WTC11 (cell line): ENCODE measurements around the gene RNF8.

DNA sequence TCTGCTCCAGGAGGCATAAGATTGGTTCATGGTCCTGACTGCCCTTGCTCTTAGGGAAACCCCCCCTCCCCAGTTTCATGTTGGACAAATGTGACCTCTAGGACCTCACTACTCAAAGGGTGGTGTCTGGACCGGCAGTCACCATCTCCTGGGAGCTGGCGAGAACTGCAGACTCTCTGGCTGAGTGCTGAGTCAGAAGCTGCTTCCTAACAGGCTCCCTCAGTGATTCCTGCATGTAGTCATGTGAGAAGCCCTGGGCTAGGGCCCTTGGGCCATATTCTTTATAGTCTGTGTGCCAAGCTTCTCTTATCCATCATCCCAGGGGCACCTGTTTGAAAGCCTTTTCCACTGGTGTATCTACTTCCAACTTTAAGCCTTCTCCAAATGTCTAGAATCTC lies 13.5 kb upstream of the CPNE5 start:
- PRO-cap, result no peak

GRCh38 chr6:36975922-36976125 lies 10.2 kb downstream of the MTCH1 start:
- PRO-cap, result no peak

GRCh38 chr6:36977874-36978287 lies 8.1 kb downstream of the MTCH1 start:
- PRO-cap, result no peak

DNA sequence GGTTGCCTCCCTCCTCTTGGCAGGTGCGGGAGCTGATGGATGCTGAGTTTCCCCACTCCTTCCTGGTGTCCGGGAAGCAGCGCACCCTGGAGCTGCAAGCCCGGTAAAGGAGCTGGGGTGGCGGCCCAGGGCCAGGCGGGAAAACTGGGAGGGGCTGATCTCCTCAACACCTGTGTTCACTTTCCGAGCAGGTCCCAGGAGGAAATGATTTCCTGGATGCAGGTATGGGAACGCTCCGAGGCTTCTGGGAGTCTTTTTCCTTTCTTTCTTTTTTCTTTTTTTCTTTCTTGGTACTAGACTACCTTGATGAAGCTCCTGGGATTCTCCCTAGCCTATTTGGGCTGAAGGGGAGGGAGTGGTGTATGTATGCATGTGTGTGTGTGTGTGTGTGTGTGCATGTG lies 15.1 kb downstream of the FGD2 start:
- PRO-cap, result no peak

DNA sequence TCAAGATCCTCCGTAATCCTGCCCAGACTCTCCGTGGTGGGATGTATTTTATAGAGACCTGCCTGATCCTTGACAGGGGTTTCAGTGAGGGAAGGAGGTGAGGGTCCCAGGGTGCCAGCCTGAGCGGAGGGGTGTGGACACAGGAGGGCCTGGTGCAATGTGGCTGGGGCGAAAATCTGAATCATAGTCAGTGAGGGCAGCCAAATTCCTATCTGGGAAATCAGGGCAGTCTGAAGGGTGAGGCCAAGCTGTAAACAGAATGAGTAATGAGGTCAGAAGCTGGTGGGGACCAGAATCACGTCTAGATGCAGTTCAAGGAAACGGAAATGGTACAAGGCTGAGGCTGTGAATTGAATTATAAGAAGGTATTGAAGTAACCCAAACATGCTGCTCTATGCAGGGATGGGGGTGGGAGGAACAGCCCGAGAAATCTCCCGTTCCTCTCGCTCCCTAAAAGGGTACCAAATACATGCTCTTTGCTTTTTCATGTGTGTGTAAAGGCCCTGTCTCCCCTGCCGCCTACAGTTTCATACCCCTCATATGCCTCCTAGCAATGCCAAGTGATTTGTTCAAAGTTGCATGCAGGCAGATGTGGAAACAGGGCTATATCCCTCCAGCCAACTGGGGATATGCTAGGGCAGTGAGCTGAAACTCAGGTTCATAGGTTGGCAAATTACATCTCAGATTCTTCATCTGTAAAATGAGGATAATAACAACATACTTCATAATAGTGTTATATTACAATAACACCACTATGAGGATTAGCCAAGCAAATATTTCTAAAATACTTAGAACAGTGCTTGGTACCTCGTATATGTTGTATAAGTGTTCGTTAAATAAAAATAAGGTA lies 35.2 kb upstream of the PIM1 start:
- PRO-cap, result no peak

DNA sequence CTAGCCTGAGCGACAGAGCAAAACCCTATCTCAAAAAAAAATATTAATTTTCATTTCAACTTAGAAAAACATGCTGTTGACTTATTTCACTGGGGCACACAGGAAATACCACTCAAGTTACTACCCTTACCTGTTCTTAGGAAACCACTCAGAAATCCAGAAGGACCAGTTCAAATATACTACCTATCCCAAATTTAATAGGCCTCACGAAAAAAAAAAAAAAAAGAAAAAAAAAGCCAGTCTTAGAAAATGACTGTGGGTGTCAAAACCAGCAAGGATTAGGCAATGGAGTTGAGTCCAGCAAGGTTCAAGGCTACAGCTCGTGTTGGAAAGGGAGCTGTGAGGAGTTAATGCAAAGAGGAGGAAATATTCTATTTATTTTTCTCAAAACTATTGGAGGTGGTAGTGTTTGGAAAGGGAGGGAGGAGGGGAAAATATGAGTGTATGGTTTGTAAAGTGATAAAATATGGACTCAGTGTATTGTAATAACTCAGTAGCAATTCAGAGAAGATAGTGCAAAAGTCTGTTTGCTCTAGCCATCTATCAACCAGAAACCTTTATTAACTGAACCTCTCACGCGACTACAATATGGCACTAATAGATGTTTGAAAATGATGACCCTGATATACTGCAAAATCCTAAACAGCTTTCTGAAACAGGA lies 33.7 kb upstream of the PIM1 start:
- PRO-cap, result no peak

GRCh38 chr6:37155272-37155782 lies 14.6 kb upstream of the PIM1 start:
- PRO-cap, result no peak

GRCh38 chr6:37174288-37175590 lies 4.8 kb downstream of the PIM1 start:
- PRO-cap, result no peak

DNA sequence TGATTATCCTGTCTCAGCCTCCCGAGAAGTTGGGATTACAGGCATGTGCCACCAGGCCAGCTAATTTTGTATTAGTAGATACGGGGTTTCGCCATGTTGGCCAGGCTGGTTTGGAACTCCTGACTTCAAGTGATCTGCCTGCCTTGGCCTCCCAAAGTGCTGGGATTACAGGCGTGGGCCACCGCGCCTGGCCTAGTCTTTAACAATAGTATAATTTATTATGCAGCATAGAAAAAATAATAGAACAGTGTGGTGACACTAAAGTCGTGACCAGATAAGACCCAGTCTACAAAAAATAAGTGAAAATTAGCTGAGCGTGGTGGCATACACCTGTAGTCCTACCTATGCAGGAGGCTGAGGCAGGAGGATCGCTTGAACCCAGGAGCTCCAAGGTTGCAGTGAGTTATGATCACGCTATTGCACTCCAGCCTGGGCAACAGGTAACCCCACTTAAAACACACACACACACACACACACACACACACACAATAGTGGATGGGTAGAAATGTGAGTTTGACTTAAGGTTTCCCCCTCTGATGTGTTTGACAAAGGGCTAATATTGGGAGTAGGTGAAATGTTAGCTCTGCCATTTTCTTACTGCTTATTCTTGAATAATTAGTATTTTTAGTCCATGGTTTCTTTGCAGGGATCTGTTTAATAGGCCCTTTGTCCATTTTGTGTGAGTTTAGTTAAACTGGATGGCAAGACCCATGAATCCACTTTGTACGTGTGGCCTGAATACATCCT lies 6.6 kb downstream of the PIM1 start:
- PRO-cap, result no peak

GRCh38 chr6:37187111-37187817 lies 17.3 kb downstream of the PIM1 start:
- PRO-cap, result no peak

DNA sequence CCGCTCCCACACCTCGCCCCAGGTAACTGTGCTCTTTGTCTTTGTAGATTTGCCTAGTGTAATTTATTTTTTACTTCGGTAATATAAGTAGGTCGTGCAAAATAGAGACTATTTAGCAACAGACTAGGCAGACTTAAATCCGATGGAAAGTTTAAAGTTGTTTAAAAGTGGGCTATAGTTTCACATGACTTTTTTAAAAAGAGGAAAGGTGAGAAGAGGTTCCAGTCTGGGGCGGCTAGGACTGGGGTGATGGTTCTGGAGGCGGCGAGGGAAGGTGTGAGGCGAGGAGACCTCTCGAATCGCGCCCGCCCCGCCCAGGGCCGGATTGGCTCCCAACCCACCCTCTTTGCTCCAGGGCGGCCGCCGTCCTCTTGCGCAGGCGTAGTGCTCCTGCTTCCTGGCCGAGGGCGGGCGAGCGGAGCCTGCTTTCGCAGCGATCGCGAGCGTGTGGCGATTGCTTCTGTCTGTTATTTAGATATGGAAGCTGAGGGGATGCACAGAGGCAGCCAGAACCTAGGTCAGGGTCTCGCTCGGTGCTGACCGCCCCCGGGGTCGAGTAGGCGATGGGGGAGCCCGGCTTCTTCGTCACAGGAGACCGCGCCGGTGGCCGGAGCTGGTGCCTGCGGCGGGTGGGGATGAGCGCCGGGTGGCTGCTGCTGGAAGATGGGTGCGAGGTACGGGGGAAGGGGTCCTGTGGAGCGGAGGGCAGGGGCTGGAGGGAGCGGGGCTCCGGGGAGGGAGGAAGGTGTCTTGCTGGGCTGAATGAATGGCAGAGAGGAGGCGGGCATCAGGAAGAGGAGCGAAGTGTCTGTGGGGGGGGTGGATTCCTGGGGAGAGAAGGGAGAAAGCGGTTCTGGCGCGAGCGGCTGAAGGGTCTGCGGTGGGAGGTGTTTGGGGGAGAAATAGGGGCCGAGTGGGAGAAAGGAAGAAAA lies at the start of gene RNF8:
Gene RNF8, plus strand, starts transcription at position 382 of the 932 bp plus-strand sequence.
- PRO-cap, result bidirectional peak, plus-strand start at position 474 of the sequence, minus-strand start at position 278 of the sequence; bidirectional peak, plus-strand start at position 772 of the sequence, minus-strand start at position 768 of the sequence

DNA sequence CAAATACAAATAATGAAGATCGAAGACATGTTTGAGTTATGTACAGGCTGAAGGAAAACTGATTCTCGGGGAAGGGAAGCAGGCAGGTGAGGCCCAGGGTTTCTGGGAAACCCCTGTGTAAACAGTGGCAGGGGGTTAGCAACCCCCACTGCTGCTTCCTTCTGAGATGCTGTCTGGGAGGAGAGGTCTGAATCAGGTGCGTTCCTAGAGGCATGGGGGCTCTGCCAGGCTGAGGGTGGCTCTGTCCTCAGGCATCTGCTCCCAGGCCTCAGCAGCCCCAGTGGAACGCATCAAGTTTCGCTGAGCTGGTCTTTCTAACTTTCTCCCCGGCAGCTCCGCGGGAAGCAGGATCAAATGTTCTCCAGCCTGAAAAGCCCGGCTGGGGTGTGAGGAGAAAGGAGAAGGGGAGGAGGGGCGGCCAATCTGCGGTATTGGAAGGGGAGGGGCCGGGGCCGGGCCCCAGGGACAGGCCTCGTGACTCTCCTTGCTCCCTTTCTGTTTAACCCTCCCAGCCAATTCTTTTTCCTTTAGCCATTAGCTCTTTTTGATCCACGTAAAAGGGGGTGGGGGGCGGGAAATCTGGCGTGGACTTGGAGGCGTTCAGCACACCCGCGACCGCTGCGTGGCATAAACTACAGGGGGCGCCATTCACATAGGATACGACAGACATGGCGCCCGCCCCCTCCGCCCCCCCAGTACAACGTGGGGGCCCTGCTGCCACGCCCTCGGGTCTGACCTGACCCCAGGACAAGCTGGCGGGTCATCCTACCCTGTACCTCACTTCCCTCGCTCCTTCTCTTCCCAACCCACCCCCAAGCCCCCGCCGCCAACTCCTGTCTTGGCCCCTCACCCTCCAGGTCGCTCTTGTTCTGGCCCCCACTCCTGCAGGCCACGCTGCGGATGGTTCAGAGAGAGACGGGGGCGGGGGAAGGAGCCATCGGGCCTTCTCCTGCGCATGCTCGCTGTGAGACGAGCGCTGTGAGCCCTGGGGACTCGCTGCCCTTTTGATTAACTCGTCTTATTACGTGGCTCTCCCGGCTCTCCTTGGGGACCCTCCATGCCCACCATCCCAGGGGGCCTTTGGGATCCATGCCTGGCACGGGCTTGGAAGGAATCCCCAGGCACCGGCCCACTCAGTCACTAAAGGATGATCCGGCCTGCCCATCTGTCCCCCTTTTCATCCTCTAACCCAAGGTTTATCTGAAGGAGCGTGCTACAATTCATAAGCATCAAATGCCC lies 7.7 kb upstream of the MDGA1 start:
- PRO-cap, result bidirectional peak, plus-strand start at position 421 of the sequence, minus-strand start at position 289 of the sequence; bidirectional peak, plus-strand start at position 720 of the sequence, minus-strand start at position 670 of the sequence; bidirectional peak, plus-strand start at position 967 of the sequence, minus-strand start at position 871 of the sequence

DNA sequence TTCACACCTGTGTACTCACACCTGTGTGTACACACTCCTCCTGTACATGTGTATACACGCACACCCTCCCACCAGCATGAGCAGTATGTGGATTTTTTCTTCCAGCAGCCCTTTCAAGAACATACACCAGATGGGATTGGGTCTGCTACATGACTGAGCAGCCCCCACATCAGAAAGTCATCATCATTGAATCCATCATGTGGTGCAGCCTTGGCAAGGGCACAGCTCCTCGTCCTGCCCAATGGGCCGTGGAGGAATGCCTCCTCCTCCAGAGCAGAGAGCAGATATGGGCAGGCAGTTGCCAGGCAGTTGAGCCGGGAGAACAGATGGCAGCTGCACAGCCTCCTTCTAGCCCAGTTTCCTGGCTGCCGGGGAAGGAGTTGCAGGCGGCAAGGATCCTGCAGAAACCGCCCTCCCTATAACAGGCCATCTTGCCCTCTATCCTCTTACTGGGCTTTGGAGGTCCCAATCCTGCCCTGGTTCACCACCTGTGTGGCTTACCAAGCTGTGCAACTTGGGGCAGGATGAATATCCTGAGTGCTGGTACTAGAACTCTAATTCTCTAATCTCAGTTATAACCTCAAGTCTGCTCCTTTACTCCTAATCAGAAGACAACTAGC lies 11.9 kb upstream of the ZFAND3 start:
- PRO-cap, result no peak

DNA sequence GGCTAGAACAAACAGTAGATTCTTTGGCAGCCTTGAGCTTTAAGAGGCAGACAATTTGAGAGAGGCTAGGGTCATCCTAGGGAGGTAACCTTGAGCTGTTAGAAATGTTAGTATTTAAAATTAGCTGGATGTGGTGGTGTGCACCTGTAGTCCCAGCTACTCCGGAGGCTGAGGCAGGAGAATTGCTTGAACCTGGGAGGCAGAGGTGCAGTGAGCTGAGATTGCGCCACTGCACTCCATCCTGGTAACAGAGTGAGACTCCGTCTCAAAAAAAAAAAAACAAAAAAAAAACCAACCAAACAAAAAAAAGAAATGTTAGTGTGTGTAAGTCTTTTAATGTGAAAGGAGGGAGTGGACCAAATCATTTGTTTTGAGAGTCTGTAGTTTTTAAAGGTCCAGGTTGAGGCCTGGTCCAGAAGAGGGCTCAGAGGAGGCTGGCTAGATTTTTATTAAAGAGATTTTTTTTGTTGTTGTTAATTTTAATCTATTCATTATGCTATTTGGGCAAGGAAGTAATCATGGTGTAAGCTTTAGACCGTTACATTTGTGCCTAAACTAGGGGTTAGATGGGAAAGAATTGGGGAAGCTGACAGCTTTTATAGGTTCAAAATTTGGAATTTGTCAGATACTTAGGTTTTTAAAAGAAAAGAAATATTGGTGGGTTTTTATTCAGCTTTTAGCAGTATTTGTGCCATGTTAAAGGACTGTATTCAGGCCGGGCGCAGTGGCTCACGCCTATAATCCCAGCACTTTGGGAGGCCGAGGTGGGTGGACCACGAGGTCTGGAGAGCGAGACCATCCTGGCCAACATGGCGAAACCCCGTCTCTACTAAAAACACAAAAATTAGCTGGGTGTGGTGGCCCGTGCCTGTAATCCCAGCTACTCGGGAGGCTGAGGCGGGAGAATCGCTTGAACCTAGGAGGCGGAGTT lies 112.0 kb downstream of the ZFAND3 start:
- PRO-cap, result no peak

- PRO-cap, result no peak
Measured at GRCh38 chr6:38050711-38051053, 231.2 kb downstream of the ZFAND3 start.

DNA sequence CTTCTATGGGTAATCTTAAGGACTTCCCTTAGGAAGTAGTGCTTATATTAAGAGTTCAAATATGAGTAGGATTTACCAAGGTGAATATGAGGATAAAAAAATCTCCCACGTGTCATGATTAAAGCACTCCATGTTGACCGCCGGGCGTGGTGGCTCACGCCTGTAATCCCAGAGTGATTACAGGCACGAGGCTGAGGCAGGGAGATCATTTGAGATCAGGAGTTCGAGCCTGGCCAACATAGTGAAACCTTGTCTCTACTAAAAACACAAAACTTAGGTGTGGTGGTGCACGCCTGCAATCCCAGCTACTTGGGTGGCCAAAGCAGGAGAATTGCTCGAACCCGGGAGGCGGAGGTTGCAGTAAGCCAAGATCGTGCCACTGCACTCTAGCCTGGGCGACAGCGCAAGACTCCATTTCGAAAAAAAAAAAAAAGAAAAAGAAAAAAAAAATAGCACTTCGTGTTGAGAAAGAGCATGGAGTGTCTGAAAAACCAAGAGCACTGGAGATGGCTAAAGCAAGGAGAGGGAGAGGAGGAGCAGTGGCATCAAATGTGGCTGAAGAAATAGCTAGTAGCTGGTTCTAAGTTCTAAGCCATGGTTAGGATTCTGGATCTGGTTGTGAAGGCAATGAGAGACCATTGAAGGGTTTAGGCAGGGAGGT lies 233.2 kb downstream of the ZFAND3 start:
- PRO-cap, result no peak

GRCh38 chr6:38148313-38148743 lies 328.8 kb downstream of the ZFAND3 start:
- PRO-cap, result no peak

DNA sequence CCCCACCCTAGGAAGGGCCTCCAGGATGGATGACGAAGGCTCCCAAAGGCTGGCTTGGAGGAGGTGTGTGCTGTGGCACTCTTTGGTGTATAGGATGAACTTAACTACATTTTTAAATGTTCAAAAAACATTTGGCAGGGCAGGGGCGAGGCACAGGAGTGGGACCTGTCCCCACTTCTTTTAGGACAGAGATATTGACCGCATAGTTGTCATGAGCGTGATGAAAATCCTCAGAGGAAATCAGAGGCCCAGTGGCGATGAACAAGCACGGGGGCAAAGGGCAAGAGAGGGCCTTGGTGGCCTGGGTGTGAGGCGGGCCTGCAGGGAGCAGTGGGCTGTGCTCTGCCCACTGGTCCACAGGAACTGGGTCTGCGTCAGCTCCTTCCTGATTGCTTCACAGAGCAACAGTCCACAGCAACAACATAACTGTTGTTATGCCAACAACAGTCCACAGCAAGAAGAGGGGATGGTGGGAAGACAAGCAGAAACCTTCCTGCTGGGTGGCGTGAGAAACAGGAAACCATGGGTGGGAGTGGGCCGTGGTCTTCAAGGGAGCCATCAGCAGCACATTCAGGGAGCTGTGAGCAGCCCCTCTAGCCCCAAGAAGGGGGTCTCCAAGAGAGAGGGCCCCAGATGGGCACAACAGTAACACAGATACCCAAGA lies 335.6 kb downstream of the ZFAND3 start:
- PRO-cap, result no peak

DNA sequence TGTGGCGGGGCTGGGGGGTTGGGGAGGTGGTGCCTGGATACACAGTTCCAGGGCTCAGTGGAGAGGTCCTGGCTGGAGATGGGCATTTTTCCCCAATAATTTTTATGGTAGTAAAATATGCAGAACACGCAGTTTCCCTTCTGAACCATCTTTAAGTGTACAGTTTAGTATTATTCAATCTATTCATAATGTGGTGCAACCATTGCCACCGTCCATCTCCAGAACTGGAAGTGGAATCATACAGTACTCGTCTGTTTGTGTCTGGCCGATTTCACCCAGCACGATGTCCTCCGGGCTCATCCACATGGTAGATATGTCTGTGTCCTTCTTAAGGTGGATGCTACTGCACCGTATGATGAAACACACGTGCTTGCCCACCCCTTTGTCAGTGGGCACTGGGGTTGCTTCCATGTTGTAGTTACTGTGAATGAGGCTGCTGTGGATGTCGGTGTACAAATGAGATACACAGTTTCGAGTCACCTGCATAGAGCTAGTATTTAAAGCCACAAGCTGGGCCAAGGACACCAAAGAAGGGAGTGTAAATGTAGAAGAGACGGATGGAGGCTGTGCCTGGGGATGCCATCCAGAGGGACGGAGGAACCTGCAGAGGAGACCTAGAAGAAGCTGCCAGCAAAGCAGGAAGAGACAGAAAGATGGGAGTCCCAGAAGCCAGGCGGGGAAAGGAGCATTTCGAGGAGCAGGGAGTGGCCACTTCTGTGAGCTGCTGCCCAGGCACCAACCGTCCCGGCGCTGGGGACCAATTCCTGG lies 339.1 kb downstream of the ZFAND3 start:
- PRO-cap, result no peak

GRCh38 chr6:38571961-38572524 lies 67.7 kb downstream of the BTBD9 start:
- PRO-cap, result no peak